WTC11 (cell line): ENCODE results near the gene BTF3L4.

DNA sequence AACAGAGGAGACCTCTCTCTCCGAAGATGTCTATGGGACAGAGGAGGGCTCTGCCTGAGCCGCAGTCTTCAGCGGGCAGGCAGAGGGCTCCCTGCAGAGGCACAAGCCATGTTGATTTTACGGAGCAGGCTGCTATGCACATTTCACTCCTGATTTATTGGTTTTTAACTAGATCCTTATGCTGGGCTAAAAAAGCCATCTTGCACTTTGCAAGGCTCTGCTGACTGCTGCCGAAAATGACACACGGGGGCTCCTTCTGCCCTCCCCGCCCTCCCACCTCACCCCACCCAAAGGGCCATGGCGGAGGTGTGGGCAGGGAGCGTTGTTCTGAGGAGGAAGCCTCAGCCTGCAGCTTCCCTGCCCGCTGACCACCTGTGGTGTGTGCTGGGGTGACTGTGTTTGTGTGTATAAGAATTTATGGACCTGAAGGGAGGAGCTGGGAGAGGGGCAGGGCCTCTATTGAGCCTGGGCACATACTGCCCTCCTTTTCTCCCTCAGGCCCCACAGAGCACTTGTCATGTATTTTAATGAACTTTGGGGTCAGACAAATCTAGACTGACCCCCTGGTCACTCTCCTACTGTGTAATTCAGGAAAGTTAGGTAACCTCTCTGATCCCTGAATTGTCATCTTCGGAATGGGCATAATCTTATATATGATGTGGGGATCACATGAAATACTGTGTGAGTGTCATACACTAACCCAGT is 71.3 kb downstream of the FOXD2 start:
- PRO-cap, result no peak

DNA sequence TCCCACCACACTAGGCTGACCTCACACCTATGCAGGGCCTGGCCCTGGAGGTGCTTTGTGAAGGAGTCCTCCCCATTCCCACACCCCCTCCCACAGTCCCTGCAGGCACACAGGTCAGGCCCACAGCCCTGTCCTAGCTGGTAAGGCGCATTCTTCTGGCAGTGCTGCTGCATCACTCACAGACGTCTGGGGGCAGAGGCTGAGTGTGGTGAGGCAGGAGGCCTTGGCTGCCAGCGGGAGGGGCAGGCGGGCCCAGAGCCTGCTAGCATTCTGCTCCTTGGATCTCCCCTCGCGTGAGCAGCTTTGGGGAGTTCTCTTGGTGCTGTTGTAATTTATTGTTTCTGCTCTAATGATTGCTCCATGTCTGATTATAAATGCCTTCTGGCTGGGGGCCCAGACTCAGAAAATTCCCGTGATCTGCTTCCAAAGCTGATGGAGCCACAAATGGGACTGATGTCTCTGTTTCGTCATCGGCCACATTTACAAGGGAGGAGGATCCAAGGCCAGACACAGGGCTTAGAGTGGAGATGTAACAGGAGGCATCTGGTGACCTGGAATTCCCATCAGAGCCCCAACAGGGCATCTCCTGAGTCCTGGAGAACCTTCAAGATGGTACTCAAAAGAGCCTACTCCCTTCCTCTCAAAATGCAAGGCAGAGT is 62.8 kb downstream of the TRABD2B start:
- PRO-cap, result no peak

DNA sequence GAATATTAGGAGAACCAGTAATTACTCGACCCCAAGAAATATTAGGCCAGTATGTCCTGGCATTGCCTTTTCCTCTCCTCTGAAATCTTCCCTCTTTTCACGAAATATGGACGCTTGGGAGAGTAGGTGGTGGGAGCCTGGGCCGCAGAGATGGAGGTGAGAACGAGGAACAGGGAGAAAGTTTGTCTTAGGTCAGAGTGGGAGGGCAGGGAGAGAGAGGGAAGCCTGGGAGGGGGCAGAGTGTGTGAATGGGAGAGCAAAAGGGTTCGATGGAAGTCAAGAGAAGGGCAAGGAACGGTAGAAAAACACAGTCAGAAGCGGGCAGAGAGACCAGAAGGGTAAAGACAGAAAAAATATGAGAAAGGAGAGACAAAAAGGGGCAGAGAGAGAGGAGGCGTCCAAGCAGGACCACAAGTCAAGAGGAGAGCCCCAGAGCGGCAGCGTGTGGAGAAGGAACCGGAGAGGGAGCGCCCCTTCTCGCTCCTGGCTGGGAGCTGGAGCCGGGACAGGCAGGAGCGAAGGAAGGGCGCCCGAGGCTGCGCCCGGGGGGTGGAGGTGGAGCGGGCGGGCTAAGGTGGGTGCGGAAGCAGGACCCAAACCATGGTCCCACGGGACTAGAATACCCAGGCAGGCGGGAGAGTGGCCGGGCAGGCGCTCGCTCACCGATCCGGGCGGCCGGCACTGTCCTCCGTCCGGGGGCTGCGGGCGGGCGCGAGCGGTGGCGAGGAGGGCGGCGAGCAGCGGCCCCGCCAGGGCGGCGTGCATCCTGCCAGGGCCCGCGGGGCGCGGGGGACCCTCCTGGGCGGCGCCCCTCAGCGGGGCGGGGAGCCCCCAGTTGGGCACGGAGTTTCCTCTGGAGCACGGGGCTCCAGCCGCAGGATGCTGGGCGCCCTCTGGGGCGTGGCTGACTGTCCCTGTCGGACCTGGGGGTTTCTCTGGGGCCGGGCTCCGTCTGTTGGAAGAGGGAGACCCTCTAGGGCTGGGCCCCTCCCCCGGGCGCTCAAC is 858 bp downstream of the TRABD2B start:
- PRO-cap, result bidirectional peak, plus-strand start outside the sequence, minus-strand start at position 910 of the sequence

GRCh38 chr1:48093648-48094259 is 96.6 kb upstream of the TRABD2B start:
- PRO-cap, result no peak

- PRO-cap, result bidirectional peak, plus-strand start at chr1:48214737, minus-strand start at chr1:48214425
Observed at GRCh38 chr1:48214222-48215196, 8.0 kb upstream of the SLC5A9 start.

DNA sequence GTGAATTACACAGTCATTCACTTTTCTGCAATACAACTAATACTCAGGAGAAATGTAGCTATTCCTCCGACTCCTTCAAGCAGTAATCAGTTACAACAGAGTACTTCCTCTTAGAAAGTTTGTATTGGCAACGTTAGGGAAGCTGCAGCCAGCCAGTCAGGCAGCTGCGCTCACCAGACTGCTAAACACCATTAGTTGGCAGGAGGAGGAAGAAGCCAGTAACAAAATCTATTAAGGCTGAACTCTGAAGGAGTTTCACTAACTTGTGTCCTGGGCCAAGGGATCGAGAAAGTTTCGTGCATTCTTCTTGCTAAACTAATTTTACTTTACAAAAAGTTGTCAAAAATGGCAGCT is 1.9 kb downstream of the SPATA6 start:
- PRO-cap, result no peak

- PRO-cap, result no peak
Observed at GRCh38 chr1:50633586-50634227, 210.5 kb upstream of the DMRTA2 start.

- PRO-cap, result no peak
Observed at GRCh38 chr1:50906549-50907459, 53.3 kb downstream of the FAF1 start.

- PRO-cap, result no peak
Observed at GRCh38 chr1:51237465-51237771, 1.3 kb downstream of the RNF11 start.

- PRO-cap, result no peak
Observed at GRCh38 chr1:51297475-51298229, 32.7 kb downstream of the TTC39A start.

GRCh38 chr1:51326792-51327398 is 3.5 kb downstream of the TTC39A start:
- PRO-cap, result no peak

DNA sequence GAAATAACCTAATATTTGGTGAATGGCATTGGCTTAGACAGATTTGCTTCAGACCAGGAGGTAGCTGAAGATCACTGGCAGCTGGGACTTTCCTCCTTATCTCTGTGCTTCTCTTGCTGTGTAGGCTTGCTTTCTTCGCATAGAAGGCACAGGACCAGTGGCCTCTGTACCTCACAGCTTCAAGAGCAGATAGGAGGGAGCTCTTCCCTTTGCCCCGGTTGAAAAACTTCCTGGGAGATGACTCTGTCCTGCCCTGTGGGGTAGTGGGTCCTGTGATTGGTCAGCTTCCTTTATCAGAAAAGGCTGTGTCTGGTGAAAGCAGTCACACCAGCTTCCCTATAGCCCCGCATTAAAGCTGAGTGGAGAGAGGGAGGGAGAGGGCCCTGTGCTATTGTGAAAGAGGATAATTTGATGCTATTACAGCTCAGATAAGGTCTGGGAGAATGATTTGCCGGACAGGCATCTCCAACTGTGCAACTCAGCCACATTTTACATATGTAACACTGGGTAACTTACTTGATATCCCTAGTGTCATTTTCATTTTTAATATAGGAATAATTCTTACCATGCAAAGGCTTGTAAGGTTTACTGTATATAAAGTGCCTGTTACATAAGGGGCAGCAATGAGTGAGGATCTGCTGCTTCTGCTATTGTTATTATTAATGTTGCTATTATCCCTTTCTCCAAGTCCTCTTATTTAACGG is 31.5 kb downstream of the OSBPL9 start:
- PRO-cap, result no peak

GRCh38 chr1:51686284-51687099 is 69.6 kb downstream of the OSBPL9 start:
- PRO-cap, result no peak

DNA sequence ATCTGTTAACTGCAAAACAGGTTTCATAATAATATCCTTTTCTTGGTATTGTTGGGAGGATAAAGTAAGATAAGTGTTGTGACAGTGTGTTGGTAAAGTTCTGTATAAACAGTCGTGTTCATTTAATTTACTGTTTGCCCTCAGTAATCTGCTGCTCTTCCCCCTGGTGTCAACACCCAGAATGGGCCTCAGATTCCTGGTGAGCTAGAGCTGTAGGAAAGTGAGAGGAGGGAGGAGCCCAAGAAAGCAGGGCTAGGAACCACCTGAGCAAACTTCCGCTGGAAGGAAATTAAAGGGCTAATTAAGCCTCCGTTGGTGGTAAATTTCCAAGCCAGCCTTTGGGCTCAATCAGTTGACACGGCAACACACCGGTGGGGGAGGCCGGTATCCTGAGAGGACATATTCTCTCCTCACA is 33.0 kb downstream of the RAB3B start:
- PRO-cap, result bidirectional peak, plus-strand start at position 329 of the sequence, minus-strand start at position 183 of the sequence

- PRO-cap, result no peak
Observed at GRCh38 chr1:51976704-51977673, 13.5 kb downstream of the RAB3B start.

GRCh38 chr1:52055943-52056641 is at the start of gene BTF3L4:
TSS of gene BTF3L4 (plus strand) at chr1:52056295.
- PRO-cap, result bidirectional peak, plus-strand start at chr1:52056185, minus-strand start at chr1:52056165; bidirectional peak, plus-strand start at chr1:52056332, minus-strand start at chr1:52056358; bidirectional peak, plus-strand start at chr1:52056480, minus-strand start at chr1:52056566

- PRO-cap, result no peak
Observed at GRCh38 chr1:52139842-52140301, 2.0 kb upstream of the ZFYVE9 start.

DNA sequence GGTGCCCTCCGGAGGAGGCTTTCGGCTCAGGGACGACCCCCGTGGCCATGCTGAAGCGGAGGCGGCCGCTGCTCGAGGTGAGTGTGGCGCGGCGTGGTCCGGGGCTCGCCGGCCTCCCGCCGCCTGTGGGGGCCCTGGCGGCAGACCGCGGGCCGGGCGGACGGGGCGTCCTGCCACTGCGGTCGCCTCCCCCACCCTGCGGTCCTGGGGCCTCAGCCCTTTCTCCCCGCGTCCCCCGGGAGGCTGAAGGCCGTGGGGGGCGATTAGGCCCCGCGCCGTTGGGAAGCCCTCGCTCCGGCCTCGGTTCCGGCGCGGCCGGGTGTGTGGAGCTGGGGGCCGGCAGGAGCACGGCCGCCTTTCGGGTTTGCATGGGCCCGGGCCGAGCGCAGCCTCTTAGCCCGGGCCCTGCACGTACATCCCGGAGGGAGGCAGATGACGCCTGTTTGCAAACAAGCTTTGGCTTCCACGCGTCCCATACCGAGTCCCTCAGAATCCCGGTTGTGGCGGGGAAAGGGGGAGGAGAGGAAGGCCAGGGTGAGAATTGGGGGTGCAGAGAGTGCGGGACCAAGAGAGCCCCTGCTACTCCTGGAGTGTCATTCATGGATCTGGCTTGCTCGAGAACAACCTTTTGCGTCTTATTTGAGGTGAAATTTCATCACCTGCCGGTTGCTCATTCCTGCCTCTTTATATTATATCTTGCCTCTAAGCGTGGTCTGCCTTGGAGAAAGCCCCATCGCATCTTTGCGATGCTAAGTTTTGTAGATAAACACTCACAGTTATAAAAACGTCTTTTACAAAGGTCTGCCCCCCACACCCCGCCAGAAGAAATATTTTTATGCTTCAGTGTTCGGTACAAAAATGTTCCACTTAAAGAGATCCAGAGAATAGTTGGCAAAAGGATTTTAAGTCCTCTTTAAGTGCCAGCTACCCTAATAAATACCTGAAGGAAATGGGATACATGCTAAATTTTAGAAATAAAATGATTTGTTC is 733 bp downstream of the ZFYVE9 start:
- PRO-cap, result bidirectional peak, plus-strand start at position 112 of the sequence, minus-strand start at position 49 of the sequence

DNA sequence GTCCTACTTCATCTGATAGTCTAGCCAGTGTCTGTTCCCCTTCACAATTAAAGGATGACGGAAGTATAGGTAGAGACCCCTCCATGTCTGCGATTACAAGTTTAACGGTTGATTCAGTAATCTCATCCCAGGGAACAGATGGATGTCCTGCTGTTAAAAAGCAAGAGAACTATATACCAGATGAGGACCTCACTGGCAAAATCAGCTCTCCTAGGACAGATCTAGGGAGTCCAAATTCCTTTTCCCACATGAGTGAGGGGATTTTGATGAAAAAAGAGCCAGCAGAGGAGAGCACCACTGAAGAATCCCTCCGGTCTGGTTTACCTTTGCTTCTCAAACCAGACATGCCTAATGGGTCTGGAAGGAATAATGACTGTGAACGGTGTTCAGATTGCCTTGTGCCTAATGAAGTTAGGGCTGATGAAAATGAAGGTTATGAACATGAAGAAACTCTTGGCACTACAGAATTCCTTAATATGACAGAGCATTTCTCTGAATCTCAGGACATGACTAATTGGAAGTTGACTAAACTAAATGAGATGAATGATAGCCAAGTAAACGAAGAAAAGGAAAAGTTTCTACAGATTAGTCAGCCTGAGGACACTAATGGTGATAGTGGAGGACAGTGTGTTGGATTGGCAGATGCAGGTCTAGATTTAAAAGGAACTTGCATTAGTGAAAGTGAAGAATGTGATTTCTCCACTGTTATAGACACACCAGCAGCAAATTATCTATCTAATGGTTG is 96.4 kb downstream of the ZFYVE9 start:
- PRO-cap, result no peak

DNA sequence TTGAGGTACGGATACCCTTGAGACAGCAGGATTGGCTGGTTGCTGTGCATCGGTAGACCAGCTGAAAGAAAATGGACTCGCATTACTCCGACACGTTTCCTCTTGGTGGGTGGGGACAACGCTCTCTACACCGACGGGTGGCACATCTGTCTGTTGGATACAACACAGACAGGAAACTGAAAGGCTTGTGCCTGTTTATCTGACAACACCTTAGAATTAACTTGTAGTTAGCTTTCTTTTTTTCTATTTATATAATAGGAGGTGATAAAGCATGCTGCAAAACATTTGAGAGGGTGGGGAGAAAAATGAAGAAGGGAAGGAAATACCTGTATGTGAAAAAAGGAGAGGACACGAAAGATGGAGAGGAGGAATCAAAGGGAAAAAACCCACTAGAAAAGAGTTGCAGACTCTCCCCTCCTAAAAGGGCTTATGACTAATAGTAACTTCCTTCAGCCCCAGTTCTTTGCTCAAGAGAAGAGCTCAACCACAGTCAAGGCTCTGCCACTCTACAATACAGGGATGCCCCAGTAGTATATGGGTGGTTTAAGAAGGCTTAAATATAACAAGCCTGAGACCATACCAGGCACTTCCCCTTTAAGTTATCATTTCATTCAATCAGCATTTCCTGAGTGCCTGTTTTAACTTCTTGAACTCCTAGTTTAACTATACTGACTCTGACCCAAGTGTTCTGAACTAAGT is 19.6 kb downstream of the PRPF38A start:
- PRO-cap, result no peak